Transverse colon (tissue), 4 donors: ENCODE results near the gene MCTP2.

DNA sequence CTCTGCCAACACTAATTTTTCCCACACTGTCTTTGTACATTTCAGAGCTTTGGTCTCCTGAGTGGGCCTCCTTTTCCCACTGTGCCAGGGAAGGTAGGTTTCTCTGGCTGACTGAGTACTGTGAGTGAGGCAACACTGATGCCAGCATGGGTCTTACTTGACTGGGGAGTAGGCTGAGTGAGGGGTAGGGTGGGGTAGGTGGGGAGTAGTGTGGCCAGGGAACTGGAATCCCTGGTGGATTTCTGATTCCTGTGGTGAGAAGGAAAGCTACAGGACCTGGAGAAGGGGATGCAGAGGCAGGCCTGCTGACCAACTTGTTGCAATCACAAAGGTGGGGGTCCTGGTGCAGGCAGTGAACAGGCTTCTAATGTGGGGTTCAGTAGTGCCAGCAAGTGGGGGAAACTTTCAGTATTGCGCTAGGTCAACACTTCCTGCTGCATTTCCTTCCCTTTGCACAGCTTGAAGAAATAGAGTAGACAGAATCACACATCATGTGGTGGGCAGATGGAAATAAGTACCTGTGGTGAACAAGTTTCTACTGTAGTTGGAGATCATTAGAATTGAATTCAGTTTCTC lies 63.6 kb downstream of the RGMA start:
- PRO-cap = no peak
- RAMPAGE, long total RNA, 4 experiments = no peak in any of the 4 experiments

GRCh38 chr15:93985896-93986444 lies 245.4 kb upstream of the MCTP2 start:
- PRO-cap = no peak
- RAMPAGE, long total RNA, 4 experiments = no peak in any of the 4 experiments

DNA sequence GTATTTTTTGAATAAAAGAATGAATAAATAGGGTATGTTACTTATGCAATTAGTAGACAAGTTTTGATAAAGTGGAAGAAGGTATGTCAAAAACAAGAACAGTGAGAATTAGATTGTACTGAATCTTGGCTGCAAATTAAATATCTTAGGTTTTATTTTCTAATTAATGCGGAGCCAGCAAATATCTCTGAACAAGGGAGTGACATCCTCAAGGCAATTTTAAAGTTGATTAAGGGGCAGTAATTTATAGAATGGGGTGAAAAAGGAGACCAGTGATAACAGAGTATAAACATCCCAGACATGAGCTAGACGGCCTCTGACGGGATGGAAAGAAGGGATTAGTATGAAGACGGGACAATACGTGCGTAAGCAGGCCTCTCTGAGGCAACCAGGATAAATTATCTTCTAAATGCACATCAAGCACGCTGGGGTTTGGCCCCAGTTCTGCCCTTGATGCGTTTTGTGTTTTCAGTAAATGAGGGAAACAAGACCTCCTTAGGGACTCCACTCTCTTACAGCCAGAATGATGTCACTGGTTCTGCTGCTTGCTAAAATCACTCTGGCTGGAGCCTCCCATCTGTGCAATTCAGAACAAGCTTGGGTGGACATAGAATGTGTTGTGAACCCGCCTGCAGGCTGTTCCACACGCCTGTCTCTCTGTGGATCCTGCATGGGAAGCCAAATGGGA lies 156.1 kb upstream of the MCTP2 start:
- PRO-cap = no peak
- RAMPAGE, long total RNA, 4 experiments = start-site peak on the plus strand in 1 of 4 experiments, centred at position 585 of the sequence, 7 reads per replicate

GRCh38 chr15:94229389-94230448 lies 1.6 kb upstream of the MCTP2 start:
- PRO-cap = bidirectional peak, plus-strand start at chr15:94229753, minus-strand start at chr15:94229788; unidirectional peak, plus-strand start at chr15:94230217
- RAMPAGE, long total RNA, 4 experiments = no peak in any of the 4 experiments

GRCh38 chr15:94231299-94232067 lies at the start of gene MCTP2:
Gene MCTP2 (plus strand): TSS chr15:94231561.
- PRO-cap = bidirectional peak, plus-strand start at chr15:94231595, minus-strand start at chr15:94231413; bidirectional peak, plus-strand start at chr15:94231860, minus-strand start at chr15:94231846
- RAMPAGE, long total RNA, 4 experiments = start-site peak on the plus strand in 3 of 4 experiments, at chr15:94231159-94231946 at its widest, 27 to 1,775 reads per replicate; start-site peak on the minus strand in 1 of 4 experiments, at chr15:94231416-94231451 at its widest, 6 reads per replicate

GRCh38 chr15:94232068-94232511 lies 729 bp downstream of the MCTP2 start:
- PRO-cap = bidirectional peak, plus-strand start at chr15:94232318, minus-strand start at chr15:94232213
- RAMPAGE, long total RNA, 4 experiments = no peak in any of the 4 experiments

DNA sequence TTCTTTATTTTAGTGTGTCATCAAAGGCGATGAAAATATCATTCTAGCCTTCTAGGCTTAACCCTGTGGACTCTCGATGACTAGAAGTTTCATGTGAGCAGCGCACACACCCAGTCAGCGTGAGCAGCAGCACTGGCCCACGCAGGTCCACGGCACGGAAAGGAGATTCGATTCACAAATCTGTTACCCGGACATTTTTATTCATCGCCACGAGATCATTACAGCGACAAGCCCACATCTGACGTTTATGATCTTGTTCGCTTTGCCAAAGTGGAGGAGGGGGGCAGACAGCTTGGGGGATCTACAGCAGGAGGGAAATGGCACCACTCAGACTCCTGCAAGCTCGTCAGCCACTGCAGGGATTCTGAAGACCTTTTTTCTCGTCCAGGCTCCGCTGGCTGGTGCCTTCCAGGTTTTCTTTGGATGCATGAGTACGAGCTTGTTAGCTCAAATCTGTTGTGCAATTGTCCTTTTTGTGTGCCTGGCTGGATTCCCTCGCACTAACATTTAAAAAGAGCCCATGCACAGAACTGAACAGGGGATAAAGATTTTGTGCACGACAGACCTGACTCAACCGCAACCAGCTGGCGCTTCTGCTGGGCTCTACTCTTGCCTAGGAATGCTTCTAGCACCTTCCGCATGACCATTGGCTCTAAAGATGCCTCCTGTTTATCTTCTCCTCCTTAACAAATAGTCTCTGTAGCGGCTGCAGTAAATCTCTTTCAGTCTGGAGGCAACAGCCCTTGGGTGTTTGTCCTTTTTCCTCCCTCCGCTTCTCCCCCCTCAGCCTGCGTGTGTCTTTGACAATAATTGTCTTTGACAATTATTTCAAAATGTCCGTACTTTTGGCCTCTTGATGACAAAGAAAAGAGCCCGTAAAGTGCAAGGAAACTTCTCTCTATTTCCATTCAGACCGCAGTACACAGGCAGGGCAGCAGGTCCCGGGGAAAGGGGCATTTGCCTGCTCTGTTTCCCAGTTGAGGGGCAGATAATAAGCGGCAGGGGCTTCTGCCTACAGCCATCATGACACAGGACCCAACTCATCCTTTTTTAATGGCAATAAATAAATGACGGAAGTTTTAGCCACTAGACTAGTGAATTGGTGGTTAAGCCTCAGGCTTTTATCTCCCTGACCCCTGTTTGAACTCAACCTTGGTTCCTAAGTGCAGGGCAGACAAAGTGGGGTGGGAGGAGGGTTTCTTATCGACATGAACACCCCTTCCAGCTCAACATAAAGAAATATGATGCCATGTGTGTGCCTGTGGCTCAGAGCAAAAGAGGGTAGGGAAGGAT lies 938.8 kb downstream of the MCTP2 start:
- PRO-cap = no peak
- RAMPAGE, long total RNA, 4 experiments = no peak in any of the 4 experiments

- PRO-cap = no peak
- RAMPAGE, long total RNA, 4 experiments = no peak in any of the 4 experiments
Measured at GRCh38 chr15:95196159-95197025, 965.0 kb downstream of the MCTP2 start.

- PRO-cap = no peak
- RAMPAGE, long total RNA, 4 experiments = no peak in any of the 4 experiments
Measured at GRCh38 chr15:95262902-95263360, 1031.6 kb downstream of the MCTP2 start.

DNA sequence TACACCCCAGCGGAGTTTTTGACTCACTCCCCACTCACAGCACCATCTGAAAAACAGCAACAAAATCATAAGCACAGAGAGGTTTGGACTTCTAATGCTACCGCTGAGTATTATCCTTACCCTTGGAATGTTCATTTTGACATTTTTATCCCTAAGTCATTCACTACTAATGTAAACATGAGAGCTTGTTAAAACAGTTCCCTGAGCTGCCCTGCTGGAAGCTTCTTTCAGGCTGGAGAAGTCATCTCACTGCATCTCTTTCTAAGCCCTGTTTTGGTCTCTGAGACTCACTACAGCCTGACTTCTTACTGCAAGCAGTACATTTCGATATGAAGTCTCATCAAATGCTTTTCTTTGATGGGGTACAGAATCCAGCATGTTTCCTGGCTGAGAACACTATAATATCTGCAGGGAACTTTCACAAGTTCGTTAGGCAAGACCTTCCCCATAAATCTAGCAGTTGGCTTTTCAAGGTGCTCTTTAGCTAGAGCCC lies 1046.0 kb downstream of the MCTP2 start:
- PRO-cap = no peak
- RAMPAGE, long total RNA, 4 experiments = no peak in any of the 4 experiments

GRCh38 chr15:95659315-95660191 lies 670.9 kb upstream of the NR2F2 start:
- PRO-cap = no peak
- RAMPAGE, long total RNA, 4 experiments = no peak in any of the 4 experiments

- PRO-cap = no peak
- RAMPAGE, long total RNA, 4 experiments = no peak in any of the 4 experiments
Measured at GRCh38 chr15:96261557-96262087, 68.9 kb upstream of the NR2F2 start.

- PRO-cap = no peak
- RAMPAGE, long total RNA, 4 experiments = no peak in any of the 4 experiments
Measured at GRCh38 chr15:96317111-96317598, 13.3 kb upstream of the NR2F2 start.

DNA sequence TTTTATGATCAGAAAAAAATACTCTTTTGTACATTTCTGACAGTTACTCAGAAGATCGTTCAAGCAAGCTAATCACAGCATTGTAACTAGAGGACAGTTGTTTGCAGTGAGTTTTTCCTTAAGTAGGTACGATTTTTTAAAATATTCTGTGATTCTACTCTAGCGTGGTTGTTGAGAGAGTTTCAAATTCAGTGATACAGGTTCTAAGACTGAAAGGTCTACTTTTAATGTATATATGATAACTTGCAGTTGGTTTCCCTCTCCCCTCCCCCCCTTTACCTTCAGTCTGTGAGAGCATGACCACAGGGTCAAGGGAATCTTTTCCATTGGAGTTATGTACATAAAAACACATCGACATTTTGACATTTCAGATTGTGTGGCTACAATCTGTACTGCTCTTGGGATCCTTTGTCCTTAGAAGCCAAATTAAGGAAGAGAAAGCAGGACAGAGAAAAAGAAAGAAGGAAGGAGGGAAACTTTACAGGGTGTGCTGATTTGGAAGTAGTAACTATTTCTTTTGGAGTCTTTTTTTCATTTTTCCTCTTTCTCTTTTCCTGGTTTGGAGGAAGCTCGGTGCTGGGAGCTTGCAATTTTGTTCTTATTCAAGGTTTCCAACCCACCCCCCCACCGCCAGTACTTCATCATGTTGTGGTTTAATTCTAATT lies 8.8 kb downstream of the NR2F2 start:
- PRO-cap = no peak
- RAMPAGE, long total RNA, 4 experiments = start-site peak on the plus strand in 1 of 4 experiments, centred at position 395 of the sequence, 9 reads per replicate

DNA sequence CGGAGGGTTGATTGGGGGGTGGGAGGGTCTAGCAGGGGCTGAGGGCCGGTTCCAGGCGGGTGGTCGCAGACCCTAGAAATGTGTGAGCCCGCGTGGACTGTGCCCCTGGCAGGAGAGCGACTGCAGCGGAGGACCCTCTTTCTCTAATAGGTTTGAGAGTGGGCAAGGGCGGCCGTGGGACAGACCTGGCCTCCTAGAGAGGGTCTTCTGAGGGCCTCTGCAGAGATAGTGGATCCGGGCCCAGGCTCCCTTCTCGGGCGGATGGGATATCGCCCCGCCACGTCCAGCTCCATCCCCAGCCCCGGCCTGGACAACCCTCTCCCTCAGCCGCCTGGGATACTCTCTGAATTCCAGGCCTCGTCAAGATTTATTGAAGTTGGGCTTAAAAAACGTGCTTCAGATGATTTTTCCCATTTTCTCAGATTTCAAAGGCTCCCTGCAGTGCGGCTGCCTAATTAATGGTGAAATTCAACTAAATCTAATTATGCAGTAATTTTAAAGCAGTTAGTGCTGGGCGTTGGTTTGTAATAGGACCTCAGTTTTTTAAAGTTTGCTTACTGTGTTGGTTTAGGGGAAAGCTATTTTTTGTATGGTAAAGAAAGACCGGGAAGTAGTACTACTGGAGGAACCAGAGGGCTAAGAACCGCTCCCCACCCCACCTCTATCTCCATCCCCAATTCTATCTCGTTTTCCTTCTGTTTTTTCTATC lies 11.5 kb downstream of the NR2F2 start:
- PRO-cap = no peak
- RAMPAGE, long total RNA, 4 experiments = no peak in any of the 4 experiments

GRCh38 chr15:96342734-96343789 lies 12.6 kb downstream of the NR2F2 start:
- PRO-cap = no peak
- RAMPAGE, long total RNA, 4 experiments = no peak in any of the 4 experiments

GRCh38 chr15:96343790-96344813 lies 13.6 kb downstream of the NR2F2 start:
- PRO-cap = no peak
- RAMPAGE, long total RNA, 4 experiments = no peak in any of the 4 experiments

DNA sequence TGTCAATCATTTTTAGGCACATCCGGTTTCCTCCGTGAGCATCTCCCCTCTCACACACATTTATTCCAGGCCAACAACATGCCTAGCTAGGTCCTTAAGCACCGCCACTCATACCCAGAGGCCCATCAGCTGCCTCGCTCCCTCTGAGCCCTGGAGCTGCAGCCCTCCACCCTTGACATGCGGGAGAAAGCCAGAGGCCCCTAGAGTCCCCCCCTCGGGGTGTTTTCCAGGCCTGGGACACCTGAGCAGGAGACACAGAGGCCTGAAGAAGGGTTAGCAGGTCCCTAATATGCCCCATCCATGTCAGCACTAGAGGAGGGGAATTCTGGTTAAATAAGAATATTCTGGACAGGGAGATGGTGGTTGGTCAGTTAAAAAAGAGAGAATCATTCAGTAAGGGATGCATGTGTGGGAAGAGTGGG lies 22.3 kb downstream of the NR2F2 start:
- PRO-cap = no peak
- RAMPAGE, long total RNA, 4 experiments = no peak in any of the 4 experiments

DNA sequence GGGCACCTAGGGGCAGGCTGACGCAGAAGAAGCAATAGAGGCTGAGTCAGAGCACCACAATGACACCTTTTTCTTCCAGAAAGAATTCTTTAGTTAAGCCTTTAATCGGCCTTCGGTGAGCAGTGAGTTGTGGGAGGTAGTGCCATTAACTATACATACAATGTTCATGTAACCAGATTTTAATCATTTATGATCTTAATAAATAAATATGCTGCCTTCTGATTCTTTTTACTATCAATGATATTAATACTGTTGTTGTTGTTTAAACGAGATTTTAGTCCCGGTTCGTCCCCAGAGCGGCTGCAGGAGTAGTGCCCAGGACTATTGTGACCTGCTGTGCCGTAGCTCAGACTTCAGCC lies 22.6 kb downstream of the NR2F2 start:
- PRO-cap = no peak
- RAMPAGE, long total RNA, 4 experiments = no peak in any of the 4 experiments

GRCh38 chr15:96359652-96360556 lies 29.4 kb downstream of the NR2F2 start:
- PRO-cap = no peak
- RAMPAGE, long total RNA, 4 experiments = no peak in any of the 4 experiments